Panc1 (cell line): ENCODE data around the genes ADAMTS6, CD180 and PIK3R1.

GRCh38 chr5:64506837-64507029 is 918 bp downstream of the RGS7BP start:
- RRBS, 2 experiments = no CpG with 5 or more reads among the region's 4 CpGs

DNA sequence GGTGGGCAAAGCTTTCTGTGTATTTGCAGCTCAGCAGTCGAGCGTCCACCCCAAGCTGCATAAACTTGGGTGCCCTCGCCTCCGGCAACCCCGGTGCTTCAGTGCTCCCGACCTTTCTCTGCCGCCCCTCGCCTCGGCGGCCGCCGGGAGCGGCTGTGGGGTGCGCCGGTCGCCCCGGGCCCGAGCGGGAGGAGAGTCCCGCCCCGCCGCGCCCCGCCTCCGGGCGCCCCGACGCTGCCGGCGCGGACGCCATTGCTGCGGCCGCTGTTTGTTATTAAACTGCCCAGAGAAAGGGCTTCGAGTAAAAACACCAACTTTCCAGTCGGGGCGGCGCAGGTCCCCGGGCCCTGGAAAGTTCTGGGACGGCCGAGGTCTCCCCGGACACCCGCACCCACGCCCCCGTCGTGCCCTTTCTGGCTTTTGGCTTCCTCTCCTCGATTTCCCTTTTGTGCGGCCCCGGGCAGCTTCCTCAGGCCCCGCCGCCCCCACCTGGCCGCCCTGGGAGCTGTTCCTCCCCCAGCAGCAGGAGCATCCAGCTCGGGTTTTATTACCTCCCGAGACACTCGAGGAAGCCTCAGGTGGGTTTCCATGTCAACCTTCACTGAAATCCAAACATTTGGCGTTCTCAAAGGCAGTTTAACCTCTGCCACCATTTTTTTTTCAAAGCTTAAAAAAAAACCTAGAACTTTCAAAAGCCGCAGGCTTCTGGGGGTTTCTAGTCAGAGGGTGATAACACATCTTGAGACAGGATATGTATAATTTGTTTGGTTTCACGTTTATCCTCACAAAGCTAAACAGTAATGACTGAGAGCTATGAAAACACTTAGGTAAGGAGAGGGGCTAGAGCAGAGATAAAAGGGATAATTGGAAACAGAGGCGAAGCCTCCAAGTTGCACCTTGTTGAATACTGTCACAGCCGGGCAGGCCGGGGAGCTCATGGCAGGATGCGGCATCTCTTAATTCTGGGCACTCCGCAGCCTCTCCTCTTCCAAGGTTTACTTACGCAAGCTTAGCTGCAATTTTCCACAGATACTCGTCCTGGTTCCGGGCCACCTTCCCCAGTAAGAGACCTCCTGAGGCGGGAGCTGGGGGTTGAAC is 334.5 kb downstream of the CWC27 start:
- RRBS, 2 experiments = 1 to 9% methylated on average over 37 to 39 of the region's 67 CpGs

DNA sequence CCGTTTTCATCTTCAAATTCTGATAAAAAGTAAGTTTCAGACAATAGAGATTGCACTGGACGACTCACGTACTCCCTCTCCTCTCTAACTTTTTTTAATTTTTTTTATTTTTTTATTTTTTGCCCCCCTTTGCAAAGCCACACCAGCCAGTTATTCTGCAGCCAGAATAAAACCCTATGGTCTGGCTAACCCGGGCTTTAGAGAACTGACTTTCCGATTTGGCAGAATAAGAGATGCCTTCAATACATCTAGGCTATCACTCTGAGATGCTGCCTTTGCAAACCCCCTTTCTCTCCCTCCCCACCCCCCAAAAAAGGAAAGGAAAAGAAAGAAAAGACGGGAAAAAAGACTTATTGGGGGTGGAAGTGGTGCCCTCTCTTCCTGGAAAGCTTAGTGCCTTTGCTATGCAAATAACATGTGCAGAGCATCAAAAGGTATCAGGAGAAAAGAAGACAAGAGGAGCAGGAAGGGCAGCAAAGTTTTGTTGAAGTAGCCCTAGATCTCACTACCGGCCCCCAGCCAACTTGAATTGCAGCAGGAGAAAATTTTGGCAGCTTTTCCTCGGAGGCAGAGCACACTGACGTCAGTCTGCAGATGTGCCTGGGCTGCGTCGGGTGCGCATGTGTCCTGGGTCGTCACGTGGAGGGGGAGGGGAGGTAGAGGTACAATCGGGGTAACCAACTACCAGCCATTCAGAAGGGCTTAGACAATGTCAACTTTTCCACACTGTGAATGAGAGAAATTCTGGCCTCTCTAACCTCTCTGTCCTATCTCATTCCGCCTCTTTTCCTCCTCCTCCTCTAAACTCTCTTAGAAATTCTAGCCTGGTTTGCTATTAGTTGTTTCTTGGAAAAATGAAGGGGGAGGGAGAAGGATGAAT is at the start of gene ADAMTS6:
Gene ADAMTS6, minus strand, starts transcription at position 579 of the 880 bp plus-strand sequence.
- RRBS, 2 experiments = no CpG with 5 or more reads among the region's 16 CpGs

GRCh38 chr5:66647070-66647477 is 50.9 kb downstream of the MAST4 start:
- RRBS, 2 experiments = no CpG with 5 or more reads among the region's 3 CpGs

DNA sequence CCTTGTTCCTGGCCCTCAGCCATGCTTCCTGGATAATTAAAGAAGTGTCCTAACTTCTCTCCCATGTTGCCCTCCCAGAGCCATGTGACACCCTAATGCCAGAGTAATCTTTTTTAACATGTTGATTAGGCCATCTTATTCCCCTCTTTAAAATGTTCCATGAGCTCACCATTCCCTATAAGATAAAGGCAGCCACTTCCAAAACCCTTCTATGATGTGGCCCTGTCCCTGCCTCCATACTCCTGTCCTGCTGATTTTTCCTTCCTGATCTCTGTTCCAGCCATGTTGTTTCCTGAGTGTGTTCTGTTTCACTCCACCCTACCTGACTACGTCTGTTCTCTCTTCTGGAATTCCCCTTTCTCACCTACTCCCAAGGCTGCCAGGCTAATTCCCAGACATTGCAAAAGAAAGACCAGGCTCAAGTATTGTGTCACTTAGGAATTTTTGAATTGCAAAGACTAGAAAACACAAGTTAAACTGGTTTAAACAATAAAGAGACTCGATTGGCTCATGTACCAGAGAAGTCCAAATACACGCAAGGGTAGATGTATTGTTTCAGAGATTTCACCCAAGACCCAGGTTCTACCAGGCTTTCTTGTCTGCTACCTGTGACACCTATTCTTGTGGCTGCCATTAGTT is 295.3 kb downstream of the MAST4 start:
- RRBS, 2 experiments = no CpG with 5 or more reads among the region's 3 CpGs

- RRBS, 2 experiments = no CpG with 5 or more reads among the region's 4 CpGs
These were observed 218.0 kb downstream of the CD180 start for GRCh38 chr5:66978469-66979204.

DNA sequence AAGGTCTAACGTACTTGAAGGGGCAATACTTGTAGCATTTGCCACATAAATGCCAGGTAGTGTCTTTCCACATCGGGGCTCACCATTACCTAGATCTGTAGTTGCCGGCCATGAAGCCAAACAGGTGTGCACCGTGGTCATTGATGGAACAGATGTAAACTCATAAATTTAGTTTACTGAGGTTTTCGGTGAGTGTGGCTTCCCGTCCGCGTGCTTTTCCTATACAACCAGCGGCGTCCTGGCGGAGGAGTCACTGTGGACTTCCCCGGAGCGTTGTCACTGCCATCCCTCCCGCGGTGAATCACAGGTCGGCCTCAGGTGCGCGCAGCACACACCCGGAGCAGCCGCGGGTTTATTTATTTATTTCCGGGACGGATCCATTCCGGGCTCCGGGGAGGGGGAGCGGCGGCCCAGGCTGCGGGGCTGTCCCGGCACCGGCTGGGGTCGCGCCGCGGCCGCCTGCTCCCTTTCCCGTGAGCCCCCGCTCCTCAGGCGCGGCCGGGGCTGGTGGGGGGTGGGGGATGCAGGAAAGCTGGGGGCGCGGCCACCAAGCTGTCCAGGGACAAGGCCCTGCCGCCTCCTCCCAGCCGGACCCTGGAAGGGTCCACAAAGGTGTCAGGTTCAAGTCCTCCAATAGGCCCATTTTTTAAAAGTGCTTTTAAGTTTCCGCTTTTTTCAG is 192.7 kb downstream of the CD180 start:
- RRBS, 2 experiments = 2 to 5% methylated on average over 26 of the region's 45 CpGs

DNA sequence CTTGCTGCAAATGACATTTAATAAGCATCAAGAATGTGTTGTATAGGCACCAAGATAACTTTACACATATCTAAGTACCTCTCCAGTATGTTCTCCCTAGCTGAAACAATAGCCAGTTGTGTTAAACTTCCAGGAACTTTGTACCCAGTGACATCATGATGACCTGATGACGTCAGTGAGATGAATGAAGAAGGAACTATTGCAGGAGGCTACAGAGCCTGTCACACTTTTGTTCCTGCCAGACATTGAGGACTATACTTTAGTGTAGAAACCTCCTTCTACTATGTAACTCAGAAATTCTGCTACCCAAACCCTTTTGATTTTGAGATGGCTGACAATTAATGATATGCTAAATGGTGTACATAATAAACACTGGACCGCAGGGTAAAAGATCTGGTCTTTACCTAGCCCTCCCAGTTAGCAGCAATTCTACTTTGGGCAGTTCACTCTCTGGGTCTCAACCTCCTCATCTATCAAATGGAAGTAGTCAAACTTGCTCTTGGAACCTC is 129.7 kb downstream of the CD180 start:
- RRBS, 2 experiments = no CpG with 5 or more reads among the region's 2 CpGs

DNA sequence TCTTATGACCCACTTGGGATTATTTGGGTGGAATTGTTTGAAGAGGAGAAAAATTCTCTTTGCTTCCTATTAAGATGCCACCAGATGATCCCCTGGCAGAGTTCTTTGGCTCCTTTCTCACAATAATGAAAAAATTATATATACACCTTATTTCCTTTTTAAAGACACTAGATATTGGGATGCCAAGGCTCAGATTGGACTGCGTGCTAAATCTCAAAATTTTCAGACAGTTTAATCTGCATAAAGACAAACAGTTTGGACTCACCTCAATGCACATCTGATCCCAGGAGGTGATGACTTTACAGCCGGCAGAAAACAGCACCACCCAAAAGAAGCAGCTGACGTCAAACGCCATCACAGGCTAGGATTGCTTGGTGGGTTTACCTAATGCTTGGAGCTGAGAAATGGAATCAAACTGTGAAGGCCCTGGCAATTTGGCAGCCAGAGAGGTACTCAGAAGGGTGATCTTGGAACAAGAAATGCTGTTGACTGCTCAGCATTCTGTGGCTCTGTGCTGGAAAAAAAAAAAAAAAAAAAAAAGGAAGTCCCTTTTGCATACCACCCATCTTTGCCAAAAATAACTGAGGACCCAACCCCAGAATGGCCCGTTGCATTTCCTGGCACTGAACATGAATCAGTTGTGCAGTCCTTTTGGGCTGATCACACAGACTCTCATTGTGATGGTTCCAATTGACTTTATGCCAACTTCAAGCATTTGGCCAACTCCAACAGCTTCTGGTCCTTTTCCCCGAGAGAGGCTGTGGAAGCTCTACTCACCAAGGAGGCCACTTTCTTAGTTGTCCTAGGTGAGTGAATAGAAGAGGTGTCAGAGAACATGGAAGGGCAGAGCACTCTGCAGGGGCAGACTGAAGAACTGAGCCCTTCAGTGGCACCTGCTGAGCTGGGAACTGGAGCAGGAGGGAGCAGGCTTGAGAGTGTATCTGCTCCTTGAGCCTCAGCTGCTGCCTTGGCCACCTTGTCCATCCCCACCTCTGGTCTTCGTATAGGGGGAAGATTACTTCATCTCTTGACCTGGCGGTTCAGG is at the start of gene CD180:
Gene CD180, minus strand, starts transcription at position 513 of the 1,045 bp plus-strand sequence.
- RRBS, 2 experiments = no CpG with 5 or more reads among the region's 8 CpGs

- RRBS, 2 experiments = no CpG with 5 or more reads among the region's 12 CpGs
These were observed 38.2 kb upstream of the CD180 start for GRCh38 chr5:67234585-67235394.

DNA sequence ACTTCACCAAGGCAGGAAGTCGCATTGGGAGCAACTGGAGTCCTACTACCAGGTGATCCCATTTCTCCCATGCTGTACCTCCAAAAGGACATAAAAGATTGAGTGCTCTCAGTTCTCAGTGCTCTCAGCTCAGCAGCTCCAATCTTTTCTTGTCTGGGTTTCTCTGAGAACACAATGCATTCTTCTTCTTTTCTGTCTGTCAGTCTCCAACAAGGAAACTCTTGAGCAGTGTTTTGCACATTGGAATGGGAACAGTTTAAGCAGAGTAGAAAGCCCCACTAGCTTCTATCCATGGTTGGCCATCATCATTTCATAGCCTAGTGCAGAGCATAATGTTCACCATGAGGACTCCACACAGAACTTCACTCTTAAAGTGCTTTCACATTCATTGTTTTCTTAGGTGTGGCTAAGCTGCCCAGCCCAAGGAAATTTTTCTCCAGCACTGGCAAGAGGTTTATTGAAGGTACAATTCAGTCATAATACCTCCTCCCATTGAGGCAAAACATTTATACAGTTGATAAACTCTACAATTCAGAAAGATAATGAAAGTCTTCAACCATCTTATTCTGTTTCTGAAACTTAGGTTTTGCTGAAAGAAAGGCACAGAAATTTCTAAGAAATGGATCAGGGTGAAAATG is 502.9 kb upstream of the CD180 start:
- RRBS, 2 experiments = no CpG with 5 or more reads among the region's 1 CpG

- RRBS, 2 experiments = no CpG with 5 or more reads among the region's 3 CpGs
These were observed 254.2 kb upstream of the PIK3R1 start for GRCh38 chr5:67961295-67961872.

DNA sequence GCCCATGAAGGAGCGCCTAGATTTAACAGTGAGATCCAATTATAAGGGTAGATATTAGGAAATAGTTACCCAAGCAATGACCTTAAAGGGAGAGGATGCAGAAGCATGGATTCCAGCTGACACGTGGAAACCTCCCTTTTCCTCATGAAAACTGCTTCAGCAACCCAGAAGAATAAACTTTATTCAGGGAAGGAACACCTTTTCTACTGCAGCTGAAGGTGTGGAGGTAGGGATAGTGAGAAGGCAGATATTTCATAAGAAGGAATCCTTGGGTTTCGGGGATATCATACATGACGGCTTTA is 80.5 kb upstream of the PIK3R1 start:
- RRBS, 2 experiments = no CpG with 5 or more reads among the region's 4 CpGs

- RRBS, 2 experiments = 1 to 4% methylated on average over 33 of the region's 82 CpGs
These were observed 526 bp upstream of the PIK3R1 start for GRCh38 chr5:68214763-68215697.

- RRBS, 2 experiments = 2 to 6% methylated on average over 36 to 48 of the region's 78 CpGs
These were observed at the start of gene PIK3R1 for GRCh38 chr5:68215698-68216369. Gene PIK3R1 (plus strand): TSS chr5:68215756.

DNA sequence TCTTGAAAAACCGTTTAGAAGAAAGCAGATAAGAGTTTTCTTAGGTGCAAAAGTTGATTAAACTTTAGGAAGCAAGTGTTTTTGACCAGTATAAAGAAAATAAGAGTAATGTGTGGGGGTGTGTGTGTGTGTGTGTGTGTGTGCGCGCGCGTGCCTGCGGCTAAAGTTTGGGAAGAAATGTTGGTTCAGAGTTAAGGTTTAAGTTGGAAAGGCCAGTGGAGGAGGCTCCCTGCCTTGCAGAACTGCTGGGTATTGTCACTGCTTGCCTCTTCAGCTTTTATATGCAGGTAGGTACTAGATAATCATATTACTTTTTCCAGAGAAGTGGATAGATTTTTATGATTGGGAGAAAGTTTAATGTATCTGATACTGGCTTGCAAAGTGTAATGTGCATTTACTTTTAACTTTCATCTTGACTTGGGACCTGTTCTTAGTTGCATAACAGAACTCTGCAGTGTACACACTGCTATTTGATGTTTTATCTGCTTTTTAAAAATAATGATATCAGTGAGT is 2.0 kb downstream of the PIK3R1 start:
- RRBS, 2 experiments = no CpG with 5 or more reads among the region's 6 CpGs

GRCh38 chr5:68251744-68252522 is 36.4 kb downstream of the PIK3R1 start:
- RRBS, 2 experiments = no CpG with 5 or more reads among the region's 6 CpGs

- RRBS, 2 experiments = under 1 to 5% methylated on average over 18 of the region's 52 CpGs
These were observed 72.7 kb downstream of the PIK3R1 start for GRCh38 chr5:68287934-68288913.

DNA sequence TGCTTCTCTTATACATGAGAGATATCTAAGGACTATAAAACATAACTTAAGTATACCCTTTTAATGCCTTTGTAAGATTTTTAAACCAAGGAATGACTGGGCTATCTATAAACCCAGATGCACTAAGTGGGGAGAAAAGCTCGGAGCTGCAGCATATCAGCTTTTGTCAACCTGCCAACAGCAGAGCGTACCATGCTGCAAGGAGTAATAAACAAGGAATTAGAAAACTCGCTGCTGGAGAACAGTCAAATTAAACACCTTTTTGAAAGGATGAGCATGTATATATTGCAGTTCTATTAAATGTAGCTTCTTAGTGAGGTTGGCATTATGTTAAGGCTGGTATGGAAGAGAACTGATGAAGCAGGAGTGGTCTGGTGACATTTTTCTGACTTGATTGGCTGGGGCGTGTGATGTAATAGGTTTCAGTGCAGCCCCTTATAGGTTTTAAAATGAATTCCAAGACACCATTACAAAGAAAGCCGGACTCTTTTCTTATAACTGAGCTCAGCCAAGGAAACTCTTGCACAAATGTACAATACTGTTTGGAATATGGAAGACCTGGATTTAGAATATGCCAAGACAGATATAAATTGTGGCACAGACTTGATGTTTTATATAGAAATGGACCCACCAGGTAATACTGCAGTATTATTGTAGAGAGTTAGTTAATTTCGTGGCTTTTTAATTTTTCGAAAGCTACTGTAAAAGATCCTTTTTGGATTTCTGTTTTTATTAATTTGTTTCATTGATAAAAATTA is 74.8 kb downstream of the PIK3R1 start:
- RRBS, 2 experiments = no CpG with 5 or more reads among the region's 7 CpGs

DNA sequence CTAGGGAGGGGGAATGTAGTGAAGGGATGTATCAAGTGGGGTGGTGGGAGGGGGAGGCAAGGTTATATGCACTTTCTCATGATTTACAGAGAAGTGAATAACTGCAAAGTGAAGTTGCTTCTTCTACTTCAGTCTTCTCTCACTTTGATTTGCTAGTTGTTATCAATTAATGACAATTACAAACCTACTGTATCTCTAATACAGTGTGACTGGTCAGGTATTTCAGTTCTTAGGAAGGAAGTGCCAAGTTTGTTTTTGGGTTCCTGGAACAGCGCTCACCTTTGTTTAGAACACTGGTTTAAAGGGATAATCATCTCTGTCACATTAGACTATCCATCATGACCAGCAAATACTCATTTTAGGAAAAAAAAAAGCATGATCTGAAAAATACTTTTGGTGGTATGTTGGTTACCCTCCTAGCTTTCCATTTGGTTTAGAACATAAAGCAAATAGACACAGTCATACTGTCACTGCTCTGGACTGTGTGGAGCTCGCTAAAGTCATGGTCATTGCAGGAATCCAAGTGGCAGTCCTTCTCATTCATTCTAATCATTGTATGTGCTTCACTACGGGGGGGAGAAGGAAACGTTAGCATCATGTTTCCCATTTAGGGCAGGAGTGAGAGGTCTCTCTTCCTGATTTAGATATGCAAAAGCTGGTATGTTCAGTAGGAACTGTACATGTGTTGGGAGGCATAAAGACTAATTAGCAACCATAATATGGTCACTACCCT is 83.5 kb downstream of the PIK3R1 start:
- RRBS, 2 experiments = no CpG with 5 or more reads among the region's 4 CpGs